Transverse colon (tissue), 4 donors: ENCODE data around the genes ZNF518B and CPEB2.

DNA sequence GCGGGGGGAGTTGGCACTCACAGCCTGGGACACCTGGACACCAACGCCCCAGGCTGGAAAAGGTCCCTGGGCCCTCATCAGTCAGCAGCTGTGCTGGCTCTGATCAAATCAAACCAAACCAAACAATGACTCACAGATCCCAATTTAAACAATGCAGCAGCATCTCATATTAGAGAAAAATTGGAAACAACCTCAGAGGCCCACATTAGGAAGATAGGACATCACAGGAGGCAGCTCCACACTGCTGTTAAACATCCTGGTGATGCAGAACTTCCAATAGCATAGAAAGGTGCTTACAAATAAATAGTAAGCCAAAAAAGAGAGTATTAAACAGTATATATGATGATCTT, 13.0 kb downstream of the SLC2A9 start:
- PRO-cap, result no peak
- RAMPAGE, long total RNA, 4 experiments, result no peak in any of the 4 experiments

- PRO-cap, result no peak
- RAMPAGE, long total RNA, 4 experiments, result no peak in any of the 4 experiments
Measured at GRCh38 chr4:10076073-10076810, 40.4 kb downstream of the WDR1 start.

GRCh38 chr4:10092220-10093360, 24.0 kb downstream of the WDR1 start:
- PRO-cap, result no peak
- RAMPAGE, long total RNA, 4 experiments, result no peak in any of the 4 experiments

DNA sequence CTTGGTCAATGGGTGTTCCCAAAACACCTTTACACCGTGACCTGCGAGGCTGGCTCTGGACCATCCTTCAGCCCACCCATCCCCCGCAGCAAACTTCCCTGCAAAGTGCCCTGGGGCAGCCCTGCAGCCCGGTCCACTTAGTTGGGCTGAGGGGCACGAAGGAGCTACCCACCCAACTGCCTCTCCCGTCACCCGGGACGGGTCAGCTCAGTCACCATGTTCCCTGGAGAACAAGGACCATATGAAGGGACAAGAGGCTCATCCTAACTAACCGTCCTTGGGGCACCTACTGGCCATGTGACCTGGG, 23.3 kb downstream of the WDR1 start:
- PRO-cap, result no peak
- RAMPAGE, long total RNA, 4 experiments, result no peak in any of the 4 experiments

GRCh38 chr4:10094582-10095676, 21.7 kb downstream of the WDR1 start:
- PRO-cap, result no peak
- RAMPAGE, long total RNA, 4 experiments, result no peak in any of the 4 experiments

DNA sequence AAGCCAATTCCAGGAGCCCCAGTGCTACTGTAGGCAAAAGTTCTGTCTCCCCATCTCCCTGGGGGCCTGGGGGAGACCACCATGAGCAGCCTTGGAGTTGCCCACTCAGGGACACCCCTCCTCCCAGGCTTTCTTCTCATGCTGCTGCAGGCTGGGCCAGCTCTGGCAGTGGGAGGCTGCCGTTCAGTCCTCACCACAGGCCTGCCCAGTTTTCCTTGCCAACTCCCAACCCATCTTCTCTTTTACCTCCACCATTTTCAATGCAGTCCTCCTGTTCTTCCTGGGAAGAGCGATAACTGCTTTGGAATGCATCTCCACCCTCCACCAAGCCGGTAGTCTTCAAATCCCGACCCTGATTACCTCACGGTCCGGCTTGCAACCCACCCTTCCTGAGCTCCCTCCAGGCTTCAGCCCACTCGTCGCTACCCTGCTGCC, 9.5 kb downstream of the WDR1 start:
- PRO-cap, result no peak
- RAMPAGE, long total RNA, 4 experiments, result no peak in any of the 4 experiments

- PRO-cap, result no peak
- RAMPAGE, long total RNA, 4 experiments, result no peak in any of the 4 experiments
Measured at GRCh38 chr4:10115649-10115803, 1.1 kb downstream of the WDR1 start.

GRCh38 chr4:10172838-10173307, 56.3 kb upstream of the WDR1 start:
- PRO-cap, result no peak
- RAMPAGE, long total RNA, 4 experiments, result no peak in any of the 4 experiments

GRCh38 chr4:10457209-10457710, at the start of gene ZNF518B:
TSS of gene ZNF518B (minus strand) at chr4:10457426.
- PRO-cap, result no peak
- RAMPAGE, long total RNA, 4 experiments, result start-site peak on the minus strand in 4 of 4 experiments, at chr4:10457373-10457431 at its widest, 96 to 605 reads per replicate

DNA sequence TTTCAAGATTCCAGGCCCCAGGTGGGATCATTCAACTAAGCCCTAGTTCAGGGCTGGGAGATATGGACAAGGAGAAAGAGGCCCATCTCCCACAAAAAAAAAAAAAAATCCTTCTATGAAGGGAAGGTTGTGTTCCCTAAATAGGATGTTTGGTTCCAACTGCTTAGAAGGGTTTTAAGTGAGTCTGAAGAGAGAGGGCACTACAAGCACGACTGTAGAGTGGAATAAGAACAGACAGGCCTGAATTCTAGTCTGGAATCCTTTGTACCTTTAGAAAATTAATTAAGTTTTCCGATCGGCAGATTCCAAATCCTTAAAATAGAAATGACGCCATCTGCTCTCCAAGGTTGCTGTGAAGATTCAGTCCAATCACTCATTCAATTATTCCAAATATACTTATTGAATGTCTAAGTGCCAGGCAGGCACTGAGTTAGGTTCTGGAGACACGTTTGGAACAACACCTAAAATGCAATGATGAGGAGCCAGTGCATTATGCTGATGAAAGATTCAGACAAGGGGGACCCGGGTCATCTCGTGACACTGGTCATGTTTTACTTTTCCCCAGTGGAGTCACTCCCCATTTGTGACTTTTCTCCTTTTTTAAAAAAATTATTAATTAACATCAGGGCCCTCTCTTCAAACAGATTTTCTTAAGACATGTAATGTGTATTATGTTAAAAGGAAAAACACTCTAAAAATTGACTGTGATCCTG, 3.8 kb downstream of the HS3ST1 start:
- PRO-cap, result no peak
- RAMPAGE, long total RNA, 4 experiments, result no peak in any of the 4 experiments

- PRO-cap, result no peak
- RAMPAGE, long total RNA, 4 experiments, result no peak in any of the 4 experiments
Measured at GRCh38 chr4:11624886-11625325, 196.2 kb upstream of the HS3ST1 start.

DNA sequence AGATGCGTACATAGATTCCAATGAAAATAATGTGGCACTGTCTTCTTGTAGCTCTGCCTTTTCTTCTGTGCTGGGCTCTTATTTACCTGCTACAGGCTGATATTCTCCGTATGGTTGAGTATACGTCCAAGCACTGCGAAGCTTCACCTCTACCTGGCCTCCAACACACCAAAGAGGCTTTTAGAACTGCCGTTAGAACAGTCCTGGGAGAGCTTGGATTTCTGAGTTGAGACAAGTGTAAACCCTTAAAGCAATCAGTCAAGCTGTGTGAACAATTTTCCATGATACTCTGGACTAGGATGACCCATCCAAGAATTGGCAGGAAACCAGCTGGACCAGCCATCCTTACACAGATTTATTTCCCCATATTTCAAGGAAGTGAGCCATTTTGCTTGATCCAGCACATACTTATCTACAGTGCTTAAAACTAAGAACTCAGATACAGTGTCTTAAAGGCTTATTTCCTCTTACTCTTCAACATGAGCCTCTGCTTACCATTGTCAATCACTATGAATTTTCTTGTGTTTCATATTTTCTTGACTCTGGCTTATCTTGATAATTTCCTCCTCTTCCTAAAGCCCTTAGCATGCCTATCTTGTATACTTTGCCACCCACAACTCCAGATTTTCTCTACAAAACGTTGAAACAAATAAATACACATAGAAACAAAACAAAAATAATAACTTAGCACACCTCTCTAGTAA, 340.8 kb upstream of the HS3ST1 start:
- PRO-cap, result no peak
- RAMPAGE, long total RNA, 4 experiments, result no peak in any of the 4 experiments

DNA sequence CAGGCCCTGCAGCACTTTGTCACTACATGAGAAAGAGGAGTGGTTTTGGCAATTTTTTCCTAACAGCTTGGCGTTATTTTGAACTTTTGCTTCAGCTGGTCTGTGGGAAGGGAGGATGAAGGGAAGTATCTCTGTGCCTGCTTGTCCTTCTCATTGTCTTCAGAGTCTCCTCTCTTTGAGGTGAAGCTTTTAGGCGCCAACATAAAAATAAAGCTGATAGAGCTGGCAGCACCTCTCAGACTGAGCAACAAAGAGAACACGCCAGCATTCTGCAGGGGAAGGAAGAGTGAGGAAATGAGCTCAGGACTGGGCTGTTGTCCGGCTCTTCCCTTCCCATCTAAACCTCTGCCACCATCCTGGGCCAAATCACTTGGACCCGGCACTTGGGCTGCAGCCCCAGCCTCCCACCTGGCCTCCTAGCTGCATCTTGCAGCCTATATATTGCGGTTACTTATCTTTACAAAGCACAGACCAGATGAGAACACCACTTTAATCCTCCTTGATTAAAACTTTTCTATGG, 476.3 kb upstream of the HS3ST1 start:
- PRO-cap, result no peak
- RAMPAGE, long total RNA, 4 experiments, result no peak in any of the 4 experiments

GRCh38 chr4:13356801-13357265, 127.3 kb downstream of the RAB28 start:
- PRO-cap, result no peak
- RAMPAGE, long total RNA, 4 experiments, result no peak in any of the 4 experiments

DNA sequence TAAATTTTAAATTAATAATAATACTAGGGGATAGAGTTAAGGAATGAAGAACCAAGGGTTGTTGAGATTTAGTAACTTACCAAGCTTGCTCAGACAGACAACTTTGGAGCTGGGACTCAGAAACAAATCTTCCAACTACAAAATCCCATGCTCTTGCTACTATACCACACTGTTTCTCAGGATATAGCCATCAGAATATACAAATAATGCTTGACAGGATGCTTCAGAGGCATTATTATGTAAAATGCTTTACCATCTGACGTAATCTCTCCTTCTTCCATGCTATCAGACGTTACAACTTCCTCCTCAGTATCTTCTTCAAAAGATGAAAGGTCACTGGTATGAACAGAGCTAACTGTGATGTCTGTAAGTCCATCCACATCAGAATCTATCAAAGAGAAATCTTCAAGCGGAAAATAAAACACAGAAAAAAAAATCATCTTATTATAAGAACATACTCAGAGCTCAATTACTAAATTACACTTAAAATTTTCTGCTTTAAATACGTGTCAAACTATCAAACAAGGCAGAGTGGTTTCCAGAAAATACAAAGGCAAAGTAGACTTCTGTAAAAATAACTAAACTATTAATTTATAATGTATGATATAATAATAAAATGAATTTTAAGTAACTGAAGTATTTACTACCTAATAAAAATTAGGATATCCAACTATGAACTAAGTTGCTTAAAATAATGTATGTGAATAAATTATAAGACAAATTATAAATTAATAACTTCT, 14.1 kb downstream of the BOD1L1 start:
- PRO-cap, result no peak
- RAMPAGE, long total RNA, 4 experiments, result no peak in any of the 4 experiments

GRCh38 chr4:13656522-13657025, 29.0 kb upstream of the BOD1L1 start:
- PRO-cap, result unidirectional peak, minus-strand start at chr4:13656934
- RAMPAGE, long total RNA, 4 experiments, result no peak in any of the 4 experiments

GRCh38 chr4:13701665-13702554, 74.4 kb upstream of the BOD1L1 start:
- PRO-cap, result no peak
- RAMPAGE, long total RNA, 4 experiments, result no peak in any of the 4 experiments

DNA sequence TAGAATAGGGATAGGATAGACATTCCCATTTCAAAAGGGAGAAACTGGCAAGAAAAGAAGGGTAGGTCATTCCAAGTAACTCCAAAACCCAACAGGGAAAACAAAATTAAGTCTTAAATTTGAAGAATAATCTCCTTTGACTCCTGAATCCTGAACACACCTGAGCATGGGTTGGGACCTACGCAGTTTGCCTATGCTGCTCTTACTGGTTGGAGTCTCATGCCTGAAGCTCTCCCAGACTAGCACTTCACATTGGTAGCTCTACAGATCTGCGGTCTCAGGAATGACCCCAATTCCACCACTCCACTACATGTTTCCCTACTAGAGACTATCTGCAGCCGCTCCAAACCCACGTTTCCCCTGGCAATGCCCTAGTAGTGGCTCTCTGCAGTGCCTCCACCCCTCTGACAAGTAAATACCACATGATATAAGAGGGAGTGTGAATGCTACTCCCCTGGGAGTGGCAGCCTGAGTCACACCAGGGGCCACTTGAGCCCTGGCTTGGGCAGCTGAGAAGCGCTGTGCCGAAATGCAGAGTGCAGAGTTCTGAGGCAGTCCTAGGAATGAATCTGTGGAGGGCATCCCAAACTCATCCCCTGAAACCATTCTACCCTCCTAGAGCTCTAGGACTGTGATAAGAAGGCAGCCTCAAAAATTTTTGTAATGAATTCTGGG, 160.6 kb upstream of the CPEB2 start:
- PRO-cap, result bidirectional peak, plus-strand start at position 512 of the sequence, minus-strand start at position 357 of the sequence
- RAMPAGE, long total RNA, 4 experiments, result no peak in any of the 4 experiments

- PRO-cap, result no peak
- RAMPAGE, long total RNA, 4 experiments, result no peak in any of the 4 experiments
Measured at GRCh38 chr4:14856130-14856882, 146.0 kb upstream of the CPEB2 start.

DNA sequence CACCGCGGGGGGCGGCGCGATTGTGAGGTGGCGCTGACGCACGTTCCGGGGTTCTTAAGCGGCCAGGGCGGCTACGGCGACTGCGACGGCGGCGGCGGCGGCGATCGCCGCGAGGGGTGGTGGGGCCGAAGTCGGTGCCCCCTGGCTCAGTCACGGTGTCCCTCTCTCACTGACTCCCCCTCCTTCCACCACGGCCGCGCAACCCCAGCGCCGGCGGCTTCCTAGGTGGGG, at the start of gene CPEB2:
Gene CPEB2 (plus strand): TSS at position 83 of the 231 bp plus-strand sequence.
- PRO-cap, result bidirectional peak, plus-strand start at position 85 of the sequence, minus-strand start outside the sequence
- RAMPAGE, long total RNA, 4 experiments, result start-site peak on the plus strand in 1 of 4 experiments, centred at position 67 of the sequence, 18 reads per replicate